ENCODE data around the gene SPATA5L1.

DNA sequence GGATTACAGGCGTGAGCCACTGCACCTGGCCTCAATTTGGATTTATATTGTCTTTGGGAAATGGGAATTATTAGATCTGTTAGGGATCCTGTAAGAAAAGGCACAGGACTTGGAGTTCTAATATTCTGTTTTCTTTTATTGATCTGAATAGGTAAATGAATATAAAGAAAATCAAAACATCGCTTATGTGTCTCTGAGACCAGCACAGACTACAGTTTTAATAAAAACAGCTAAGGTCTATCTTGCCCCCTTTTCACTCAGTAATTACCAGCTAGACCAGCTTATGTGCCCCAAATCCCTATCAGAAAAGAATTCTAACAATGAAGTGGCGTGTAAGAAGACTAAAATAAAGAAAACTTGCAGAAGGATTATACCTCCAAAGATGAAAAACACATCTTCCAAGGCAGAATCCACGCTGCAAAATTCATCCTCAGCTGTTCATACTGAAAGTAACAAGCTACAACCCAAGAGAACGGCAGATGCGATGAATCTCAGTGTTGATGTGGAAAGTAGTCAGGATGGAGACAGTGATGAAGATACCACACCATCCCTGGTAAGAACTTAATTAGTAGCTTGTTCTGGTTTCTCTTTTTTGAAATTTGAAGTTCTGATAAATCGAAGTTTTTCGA is 1.1 kb downstream of the WDR76 start:
- PRO-cap = no peak
- RAMPAGE, long total RNA, 4 experiments = no peak in any of the 4 experiments

GRCh38 chr15:43879219-43880229 is 52.7 kb downstream of the WDR76 start:
- PRO-cap = no peak
- RAMPAGE, long total RNA, 4 experiments = no peak in any of the 4 experiments

DNA sequence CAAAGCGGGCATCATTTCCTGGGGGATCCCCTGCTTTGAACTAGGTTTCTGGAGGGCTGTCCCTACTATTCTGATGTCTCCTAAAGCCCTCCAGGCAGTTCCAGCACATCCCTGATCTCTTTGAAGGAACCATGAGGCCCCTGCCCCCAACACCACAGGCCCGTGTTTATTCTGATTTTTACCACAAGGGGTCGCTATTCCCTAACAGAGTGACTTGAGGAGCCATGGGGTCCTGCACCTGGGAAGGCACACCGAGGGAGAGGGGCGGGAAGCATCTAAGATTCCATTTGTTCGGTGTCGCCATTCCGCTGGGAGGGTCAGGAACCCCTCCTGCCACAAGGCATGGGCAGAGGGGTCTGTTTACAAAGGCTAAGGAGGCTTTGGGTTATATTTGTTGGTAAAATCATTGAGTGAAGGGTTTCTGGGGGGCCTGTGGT is 77.0 kb downstream of the WDR76 start:
- PRO-cap = no peak
- RAMPAGE, long total RNA, 4 experiments = no peak in any of the 4 experiments

- PRO-cap = no peak
- RAMPAGE, long total RNA, 4 experiments = no peak in any of the 4 experiments
Measured at GRCh38 chr15:43920854-43921445, 94.1 kb downstream of the WDR76 start.

GRCh38 chr15:43934525-43934855 is 107.7 kb downstream of the WDR76 start:
- PRO-cap = no peak
- RAMPAGE, long total RNA, 4 experiments = no peak in any of the 4 experiments

DNA sequence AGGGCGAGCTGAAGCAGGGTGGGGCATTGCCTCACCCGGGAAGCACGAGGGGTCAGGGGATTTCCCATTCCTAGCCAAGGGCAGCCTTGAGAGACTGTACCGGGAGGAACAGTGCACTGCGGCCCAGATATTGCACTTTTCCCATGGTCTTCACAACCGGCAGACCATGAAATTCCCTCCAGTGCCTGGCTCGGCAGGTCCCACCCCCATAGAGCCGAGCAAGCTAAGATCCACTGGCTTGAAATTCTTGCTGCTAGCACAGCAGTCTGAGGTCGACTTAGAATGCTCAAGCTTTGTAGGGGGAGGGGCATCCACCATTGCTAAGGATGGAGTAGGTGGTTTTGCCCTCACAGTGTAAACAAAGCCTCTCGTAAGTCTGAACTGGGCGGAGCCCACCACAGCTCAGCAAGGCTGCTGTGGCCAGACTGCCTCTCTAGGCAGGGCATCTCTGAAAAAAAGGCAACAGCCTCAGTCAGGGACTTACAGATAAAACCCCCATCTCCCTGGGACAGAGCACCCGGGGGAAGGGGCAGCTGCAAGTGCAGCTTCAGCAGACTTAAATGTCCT is 156.3 kb downstream of the FRMD5 start:
- PRO-cap = no peak
- RAMPAGE, long total RNA, 4 experiments = no peak in any of the 4 experiments

DNA sequence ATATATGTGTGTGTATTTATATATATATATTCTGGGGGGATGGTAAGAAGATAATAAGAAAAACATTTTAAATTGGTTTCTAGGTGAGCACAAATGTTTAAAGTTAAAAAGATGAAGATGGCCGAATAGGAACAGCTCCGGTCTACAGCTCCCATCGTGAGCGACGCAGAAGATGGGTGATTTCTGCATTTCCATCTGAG is 36.7 kb upstream of the GOLM2 start:
- PRO-cap = no peak
- RAMPAGE, long total RNA, 4 experiments = no peak in any of the 4 experiments

DNA sequence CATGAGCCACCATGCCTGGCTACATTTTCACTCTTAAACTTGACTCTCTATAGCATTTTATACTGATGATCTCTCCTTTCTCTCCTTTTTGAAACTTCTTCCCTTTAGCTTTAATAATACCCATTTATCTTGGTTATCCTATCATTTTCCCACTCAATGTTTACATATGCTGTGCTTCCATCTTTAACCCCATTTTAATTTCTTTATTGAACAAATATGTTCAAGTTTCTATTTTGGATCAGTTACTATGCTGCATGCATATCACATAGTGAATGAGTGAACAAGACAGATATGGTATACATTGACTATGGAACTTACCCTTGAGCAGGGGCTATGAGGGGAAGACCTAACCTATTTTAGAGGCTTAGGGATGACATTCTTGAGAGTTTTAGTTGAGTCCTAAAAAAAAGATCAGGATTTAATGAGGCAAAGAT is 12.7 kb downstream of the GOLM2 start:
- PRO-cap = no peak
- RAMPAGE, long total RNA, 4 experiments = start-site peak on the plus strand in 1 of 4 experiments, centred at position 292 of the sequence, 9 reads per replicate

- PRO-cap = bidirectional peak, plus-strand start at chr15:44712710, minus-strand start at chr15:44712603
- RAMPAGE, long total RNA, 4 experiments = no peak in any of the 4 experiments
Measured at GRCh38 chr15:44712362-44713297, 1.3 kb downstream of the B2M start.

GRCh38 chr15:44716715-44717172 is 5.4 kb downstream of the B2M start:
- PRO-cap = no peak
- RAMPAGE, long total RNA, 4 experiments = no peak in any of the 4 experiments

GRCh38 chr15:44717404-44718261 is 6.3 kb downstream of the B2M start:
- PRO-cap = no peak
- RAMPAGE, long total RNA, 4 experiments = start-site peak on the plus strand in 1 of 4 experiments, at chr15:44717663-44717803 at its widest, 2,385 reads per replicate

GRCh38 chr15:44854671-44855214 is 101.7 kb upstream of the TERB2 start:
- PRO-cap = no peak
- RAMPAGE, long total RNA, 4 experiments = no peak in any of the 4 experiments

DNA sequence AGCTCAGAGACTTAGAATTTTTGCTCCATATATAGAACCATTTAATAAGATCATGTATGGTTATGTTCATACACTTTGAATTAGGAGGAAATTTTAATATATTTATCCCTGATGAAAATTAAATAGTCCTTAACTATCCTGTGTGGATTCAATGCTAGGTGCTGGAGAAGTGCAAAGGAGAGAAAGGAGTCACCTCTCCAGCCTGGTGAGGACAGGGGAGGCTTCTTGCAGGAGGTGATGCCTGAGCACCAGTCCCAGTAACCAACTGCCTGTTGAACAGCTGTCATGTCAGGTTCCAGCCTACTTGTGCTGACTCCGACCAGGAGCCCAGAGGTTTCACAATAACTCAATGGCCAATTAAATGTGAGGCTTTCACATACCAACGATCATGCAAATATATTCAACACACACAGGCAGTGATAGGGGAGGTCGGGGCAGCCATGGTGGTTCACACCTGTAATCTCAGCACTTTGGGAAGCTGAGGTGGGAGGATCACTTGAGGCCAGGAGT is 7.7 kb downstream of the SORD start:
- PRO-cap = no peak
- RAMPAGE, long total RNA, 4 experiments = no peak in any of the 4 experiments

DNA sequence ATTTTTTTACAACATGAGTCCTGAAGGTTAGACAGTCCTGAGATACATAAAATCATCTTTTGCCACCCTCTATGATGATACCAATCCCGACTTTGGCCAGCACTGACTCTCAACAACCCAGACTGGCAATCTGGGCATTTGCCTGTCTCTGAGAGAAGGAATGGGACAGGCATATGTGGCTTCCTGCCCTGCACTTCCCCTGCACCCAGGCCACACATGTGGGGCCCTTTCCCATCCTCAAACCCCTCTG is 17.3 kb downstream of the DUOX2 start:
- PRO-cap = no peak
- RAMPAGE, long total RNA, 4 experiments = no peak in any of the 4 experiments

DNA sequence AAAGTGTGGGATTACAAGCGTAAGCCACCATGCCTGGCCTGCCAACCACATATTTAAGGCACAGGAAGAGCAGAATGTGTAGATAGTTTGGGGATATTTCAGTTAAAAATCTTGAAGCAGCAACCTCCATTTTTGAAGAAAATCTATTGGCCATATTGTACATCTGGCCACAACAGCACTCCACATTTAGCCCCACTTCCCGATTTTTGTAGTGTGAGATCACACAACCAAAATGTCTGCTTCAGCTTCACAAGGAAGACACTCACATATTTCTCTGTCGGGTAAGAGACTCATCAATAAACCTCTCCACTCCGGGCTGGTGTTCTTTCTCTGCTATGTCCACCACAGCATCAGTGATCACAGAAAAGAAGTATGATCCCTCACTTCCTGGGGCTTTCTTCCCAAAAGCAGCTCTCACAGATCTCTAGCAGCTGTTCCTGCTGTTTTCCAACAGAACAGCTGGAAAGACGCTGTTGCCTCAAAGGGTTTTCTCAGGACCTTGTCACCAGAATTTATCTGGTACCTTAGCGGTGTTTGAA is 46.5 kb downstream of the GATM start:
- PRO-cap = no peak
- RAMPAGE, long total RNA, 4 experiments = no peak in any of the 4 experiments

DNA sequence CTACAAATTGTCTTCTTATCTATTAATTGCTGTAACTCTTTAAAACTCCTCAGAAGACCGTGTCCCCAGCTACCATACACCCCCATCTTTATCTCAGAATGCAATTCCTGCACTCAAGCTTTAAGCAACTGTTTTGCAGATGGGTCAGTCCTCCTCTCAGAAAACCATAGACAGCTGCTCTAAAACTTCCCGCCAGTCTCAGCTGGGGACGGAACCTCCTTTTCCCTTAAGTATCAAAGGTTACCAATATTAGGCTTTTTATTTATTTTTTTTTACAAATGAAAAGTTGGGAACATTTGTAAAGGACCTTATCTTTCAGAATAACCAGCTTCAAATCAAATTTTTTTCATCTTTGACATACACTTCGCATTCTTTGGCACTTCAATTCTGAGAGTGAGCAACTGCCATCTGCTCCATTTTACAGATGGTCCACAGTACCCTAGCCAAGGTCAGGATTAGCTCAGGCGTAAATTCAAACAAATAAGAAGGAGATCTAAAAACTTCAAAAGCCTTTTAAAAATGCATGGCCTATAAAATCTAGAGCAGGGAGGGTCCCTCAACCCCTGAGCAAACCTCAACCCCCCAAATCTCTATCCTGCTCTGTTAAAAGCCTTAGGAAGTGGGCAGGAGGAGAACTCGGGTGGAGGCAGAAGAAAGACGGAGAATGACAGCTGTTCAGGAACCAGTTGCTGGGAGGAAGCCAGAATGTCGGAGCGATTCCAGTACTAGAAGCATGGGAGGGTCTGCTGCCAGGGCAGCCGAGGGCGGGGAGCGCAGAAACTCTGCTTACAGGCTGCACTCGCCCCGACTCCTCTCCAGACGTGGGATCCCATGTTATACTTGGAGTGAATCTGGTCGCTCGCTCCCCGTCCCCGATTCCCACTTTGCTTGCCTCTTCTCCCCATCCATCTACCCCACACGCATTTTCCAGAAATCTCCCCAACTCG is 1.1 kb downstream of the GATM start:
- PRO-cap = no peak
- RAMPAGE, long total RNA, 4 experiments = no peak in any of the 4 experiments

- PRO-cap = bidirectional peak, plus-strand start at chr15:45402336, minus-strand start at chr15:45402221
- RAMPAGE, long total RNA, 4 experiments = start-site peak on the minus strand in 1 of 4 experiments, at chr15:45402173-45402297 at its widest, 71 reads per replicate
Measured at GRCh38 chr15:45402046-45403123, at the start of gene SPATA5L1. Gene SPATA5L1, plus strand, starts transcription at chr15:45402336.

DNA sequence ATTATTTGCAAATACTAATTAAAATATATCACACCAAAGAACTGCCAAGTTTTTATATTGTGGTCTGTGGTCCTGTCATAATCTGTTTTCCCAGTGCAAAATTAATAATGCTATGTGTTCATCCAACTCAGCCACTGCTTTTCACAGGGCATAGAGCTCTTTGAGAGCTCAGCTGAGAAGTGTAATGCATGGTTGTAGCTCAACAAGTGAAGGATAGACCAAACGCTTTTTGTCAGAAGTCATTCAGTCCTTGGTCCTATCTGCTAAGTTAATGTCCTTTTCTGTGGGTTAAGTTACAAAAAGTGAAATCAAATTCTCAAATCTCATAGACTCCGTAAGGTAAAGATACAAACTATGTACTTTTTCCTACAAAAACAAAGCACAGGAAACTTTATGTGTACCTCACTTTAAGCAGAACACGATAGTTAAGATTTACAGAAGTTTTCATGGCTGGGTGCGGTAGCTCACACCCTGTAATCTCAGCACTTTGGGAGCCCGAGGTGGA is 41.0 kb downstream of the SLC30A4 start:
- PRO-cap = no peak
- RAMPAGE, long total RNA, 4 experiments = no peak in any of the 4 experiments

DNA sequence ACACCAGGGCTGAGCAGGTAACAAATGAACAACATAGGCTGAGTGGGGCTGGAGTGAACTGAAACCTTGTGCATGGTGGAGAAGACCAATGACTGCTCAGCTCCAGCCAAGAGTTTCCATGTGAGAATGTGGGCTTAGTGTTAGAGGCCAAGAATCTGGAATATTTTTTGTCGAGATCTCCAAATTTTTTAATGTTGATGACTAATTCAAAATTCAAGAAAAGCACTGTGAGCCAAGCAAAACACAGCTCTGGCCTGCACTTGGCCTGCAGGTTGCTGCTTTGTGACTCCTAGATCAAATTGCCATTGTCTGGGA is 7.4 kb downstream of the SQOR start:
- PRO-cap = no peak
- RAMPAGE, long total RNA, 4 experiments = no peak in any of the 4 experiments

GRCh38 chr15:46472606-46473018 is 837.8 kb downstream of the SQOR start:
- PRO-cap = no peak
- RAMPAGE, long total RNA, 4 experiments = no peak in any of the 4 experiments